NCI-H460 (cell line): ENCODE data around the gene MRPL51.

RAMPAGE:
- cytosol, long total RNA, result start-site peak on the minus strand at chr12:6493245-6493290, 6,316 and 4,893 reads in 2 replicates
- long total RNA, result start-site peak on the minus strand at chr12:6493245-6493278, 2,712 and 7,384 reads in 2 replicates; start-site peak on the plus strand at chr12:6493354-6493386, 13 and 17 reads in 2 replicates
- nucleus, long total RNA, result start-site peak on the minus strand at chr12:6493246-6493292, 2,837 and 1,017 reads in 2 replicates
Observed at GRCh38 chr12:6493131-6493503, at the start of gene MRPL51. Gene MRPL51 (minus strand): TSS chr12:6493262.

DNA sequence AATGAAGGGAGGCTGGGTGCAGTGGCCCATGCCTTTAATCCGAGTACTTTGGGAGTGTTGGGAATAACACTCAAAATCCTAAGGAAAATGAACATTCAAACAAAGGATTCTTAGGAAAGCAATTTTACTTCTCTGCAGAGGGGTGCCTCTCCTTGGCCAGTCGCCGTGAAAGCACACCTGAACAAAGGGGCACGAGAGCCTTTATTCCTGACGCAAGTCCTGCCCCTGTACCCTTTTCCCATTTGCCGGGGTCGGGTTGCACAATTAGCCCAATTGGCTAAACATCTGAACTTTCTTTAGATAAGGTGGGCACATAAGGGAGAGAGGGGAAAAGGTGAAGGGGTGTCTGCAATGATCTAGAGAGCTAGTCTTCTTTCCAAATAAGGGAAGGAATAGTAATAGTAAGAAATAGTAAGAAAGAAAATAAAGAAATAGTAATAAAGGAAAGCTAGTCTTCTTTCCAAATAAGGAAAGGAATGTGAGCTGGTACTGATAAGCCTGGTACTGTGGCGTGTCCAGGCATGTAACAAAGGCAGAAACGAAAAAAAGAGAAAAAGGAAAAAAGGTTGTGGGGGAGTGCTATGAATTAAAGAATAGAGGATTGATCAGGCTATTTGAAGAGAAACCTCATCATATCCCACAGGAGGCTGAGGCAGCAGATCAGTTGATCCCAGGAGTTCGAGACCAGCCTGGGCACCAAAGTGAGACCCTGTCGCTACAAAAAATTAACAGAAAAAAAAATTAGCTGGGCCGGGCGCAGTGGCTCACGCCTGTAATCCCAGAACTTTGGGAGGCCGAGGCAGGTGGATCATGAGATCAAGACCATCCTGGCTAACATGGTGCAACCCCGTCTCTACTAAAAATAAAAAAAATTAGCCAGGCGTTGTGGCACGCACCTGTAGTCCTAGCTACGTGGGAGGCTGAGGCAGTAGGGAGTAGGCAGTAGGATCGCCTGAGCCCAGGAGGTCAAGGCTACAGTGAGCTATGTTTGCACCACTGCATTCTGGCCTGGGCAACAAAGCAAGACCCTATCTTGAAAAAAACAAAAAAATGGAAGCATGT, 13.7 kb downstream of the NCAPD2 start:
RAMPAGE:
- cytosol, long total RNA, result no peak
- long total RNA, result no peak
- nucleus, long total RNA, result no peak

DNA sequence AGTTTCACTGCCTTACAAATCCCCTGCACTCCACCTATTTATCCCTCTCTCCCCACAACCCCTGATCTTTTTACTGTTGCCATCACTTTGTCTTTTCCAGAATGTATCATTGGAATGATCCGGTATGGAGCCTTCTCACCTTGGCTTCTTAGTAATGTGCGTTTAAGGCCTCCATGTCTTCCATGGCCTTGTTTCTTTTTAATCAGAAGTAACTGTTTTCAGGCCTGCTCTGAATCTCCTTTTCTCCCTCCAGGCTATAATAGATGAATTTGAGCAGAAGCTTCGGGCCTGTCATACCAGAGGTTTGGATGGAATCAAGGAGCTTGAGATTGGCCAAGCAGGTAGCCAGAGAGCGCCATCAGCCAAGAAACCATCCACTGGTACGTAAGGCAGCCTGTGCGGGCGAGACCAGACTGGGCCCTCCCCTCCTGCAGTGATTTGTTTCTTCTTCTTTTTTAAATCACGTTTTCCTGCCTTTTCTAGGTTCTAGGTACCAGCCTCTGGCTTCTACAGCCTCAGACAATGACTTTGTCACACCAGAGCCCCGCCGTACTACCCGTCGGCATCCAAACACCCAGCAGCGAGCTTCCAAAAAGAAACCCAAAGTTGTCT, 3.8 kb upstream of the GAPDH start:
RAMPAGE:
- cytosol, long total RNA, result no peak
- long total RNA, result no peak
- nucleus, long total RNA, result no peak

RAMPAGE:
- cytosol, long total RNA, result no peak
- long total RNA, result no peak
- nucleus, long total RNA, result no peak
Observed at GRCh38 chr12:6607973-6608891, 1.1 kb upstream of the CHD4 start.

DNA sequence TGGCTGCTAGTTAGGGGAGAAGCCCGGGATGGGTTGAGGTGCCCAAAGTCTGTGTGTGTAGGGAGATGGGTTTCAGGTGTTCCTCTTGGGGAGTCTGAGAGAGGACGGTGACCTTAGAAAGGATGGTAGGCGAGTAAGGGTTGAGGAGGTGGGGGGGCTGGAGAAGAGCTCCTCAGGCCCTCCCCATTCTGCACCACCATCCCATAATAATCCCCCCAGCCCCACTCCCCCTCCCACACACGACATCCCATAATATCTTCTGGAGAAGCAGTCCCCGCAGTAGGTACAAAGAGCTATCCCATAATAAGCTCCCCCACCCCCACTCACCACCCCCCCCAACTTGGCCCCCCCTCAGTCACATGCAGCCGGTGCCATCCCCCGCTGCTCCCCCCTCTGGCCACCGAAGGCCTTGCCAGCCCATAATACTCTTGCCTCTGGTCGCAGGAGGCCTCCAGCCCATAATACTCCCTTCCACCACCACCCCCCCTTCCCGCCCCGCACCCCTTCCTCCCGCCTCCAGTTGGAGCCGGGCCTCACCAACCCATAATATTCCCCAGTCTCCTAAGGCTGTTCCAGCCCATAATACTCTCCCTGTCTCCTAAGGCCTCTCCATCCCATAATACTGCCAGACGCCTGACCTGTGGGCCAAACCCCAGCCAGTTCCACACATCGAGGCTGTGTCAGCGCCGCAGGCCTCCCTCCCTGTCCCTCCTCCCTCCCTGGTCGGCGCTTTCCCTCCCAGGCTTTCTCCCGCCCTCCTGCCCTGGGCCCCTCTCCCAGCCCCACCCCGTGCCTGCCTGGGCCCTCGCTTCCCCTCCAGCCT, 6.5 kb upstream of the CHD4 start:
RAMPAGE:
- cytosol, long total RNA, result no peak
- long total RNA, result no peak
- nucleus, long total RNA, result no peak

RAMPAGE:
- cytosol, long total RNA, result no peak
- long total RNA, result no peak
- nucleus, long total RNA, result no peak
Observed at GRCh38 chr12:6643981-6645011, 2.9 kb downstream of the ACRBP start.

GRCh38 chr12:6745422-6746164, 7.3 kb downstream of the MLF2 start:
RAMPAGE:
- cytosol, long total RNA, result no peak
- long total RNA, result no peak
- nucleus, long total RNA, result no peak

DNA sequence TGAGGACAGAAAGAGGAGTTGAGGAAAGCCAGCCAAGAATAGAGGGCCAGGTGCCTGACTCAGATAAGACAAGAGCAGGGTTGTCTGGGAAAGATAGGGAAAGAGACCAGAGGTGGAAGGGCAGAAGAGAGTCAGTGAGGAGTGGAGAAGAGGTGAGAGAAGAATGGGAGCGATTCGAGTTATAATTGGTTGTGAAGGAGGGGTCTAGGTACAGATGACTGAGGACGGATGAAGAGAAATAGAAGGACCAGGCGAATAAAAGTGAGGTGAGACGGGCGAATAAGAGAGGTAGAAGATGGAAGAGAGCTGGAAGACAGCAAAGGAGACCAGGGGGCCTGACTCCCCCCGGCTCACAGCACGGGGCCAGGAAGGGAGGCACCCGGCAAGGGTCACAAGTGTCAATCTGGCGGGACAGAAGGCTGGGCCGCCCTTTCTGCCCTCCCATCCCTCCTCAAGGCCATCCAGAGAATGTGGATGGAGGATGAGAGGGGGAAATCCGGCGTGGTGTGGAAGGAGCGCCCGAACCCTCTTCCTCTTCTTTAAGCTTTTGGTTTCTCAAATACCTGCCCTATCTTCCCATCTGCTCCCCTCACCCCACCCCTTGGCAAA, 686 bp upstream of the PTMS start:
RAMPAGE:
- cytosol, long total RNA, result no peak
- long total RNA, result no peak
- nucleus, long total RNA, result no peak

GRCh38 chr12:6774528-6775507, 2.5 kb downstream of the LAG3 start:
RAMPAGE:
- cytosol, long total RNA, result no peak
- long total RNA, result no peak
- nucleus, long total RNA, result no peak

GRCh38 chr12:6852934-6853516, 1.1 kb downstream of the USP5 start:
RAMPAGE:
- cytosol, long total RNA, result no peak
- long total RNA, result no peak
- nucleus, long total RNA, result no peak

DNA sequence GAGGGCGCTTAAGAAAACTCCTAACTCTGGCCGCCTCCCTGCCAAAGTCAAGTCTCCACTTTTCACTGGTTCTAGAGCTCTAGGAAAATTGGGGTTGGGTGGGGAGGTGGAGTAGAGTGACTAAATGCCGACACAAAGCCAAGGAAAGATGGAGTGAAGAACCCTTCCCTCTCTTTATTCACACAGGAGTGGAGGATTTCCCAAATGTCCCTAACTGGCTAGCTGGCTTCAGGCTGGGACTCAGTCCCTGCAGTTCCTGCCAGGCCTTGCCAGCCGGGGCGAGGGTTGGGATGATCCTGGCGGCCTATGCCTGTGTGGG, 686 bp upstream of the TPI1 start:
RAMPAGE:
- cytosol, long total RNA, result no peak
- long total RNA, result no peak
- nucleus, long total RNA, result no peak

DNA sequence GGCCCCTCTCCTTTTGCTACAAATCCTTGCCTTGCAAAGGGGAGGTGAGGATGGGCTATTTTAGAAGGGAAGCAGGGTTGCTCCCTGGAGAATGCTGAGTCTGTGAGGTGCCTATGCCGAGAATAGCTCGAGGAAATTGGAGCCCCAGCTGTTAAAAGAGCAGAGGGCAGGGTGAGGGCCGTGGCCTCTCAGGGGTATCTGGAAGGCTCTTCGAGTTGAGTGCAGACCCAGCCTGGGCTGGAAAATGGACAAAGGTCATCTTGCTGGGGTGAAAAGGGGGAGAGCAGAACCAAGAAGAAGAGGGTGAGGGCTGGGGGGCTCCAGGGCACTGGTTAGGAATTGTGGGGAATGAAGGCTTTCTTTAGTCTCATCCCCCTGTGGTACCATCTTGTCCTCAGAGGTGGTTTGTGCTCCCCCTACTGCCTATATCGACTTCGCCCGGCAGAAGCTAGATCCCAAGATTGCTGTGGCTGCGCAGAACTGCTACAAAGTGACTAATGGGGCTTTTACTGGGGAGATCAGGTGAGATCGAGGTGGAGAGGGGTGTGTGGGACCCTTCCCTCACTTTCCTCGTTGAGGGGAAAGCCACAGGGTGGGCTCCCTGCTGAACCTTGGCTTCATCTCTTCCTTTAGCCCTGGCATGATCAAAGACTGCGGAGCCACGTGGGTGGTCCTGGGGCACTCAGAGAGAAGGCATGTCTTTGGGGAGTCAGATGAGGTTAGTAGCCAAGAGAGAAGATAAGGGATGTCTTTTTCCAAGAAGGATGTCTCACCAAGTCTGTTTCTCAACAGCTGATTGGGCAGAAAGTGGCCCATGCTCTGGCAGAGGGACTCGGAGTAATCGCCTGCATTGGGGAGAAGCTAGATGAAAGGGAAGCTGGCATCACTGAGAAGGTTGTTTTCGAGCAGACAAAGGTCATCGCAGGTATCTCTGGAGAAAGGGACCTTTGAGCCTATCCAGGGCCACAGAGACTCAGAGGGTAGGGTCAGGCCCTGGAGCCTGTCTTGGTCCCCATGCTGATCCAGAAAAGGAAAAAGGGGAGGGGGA, 1.5 kb downstream of the TPI1 start:
RAMPAGE:
- cytosol, long total RNA, result no peak
- long total RNA, result no peak
- nucleus, long total RNA, result no peak

DNA sequence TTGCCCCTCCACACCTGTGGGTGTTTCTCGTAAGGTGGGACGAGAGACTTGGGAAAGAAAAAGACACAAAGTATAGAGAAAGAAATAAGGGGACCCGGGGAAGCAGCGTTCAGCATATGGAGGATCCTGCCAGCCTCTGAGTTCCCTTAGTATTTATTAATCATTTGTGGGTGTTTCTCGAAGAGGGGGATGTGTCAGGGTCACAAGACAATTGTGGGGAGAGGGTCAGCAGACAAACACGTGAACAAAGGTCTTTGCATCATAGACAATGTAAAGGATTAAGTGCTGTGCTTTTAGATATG, 12.7 kb upstream of the SPSB2 start:
RAMPAGE:
- cytosol, long total RNA, result no peak
- long total RNA, result no peak
- nucleus, long total RNA, result no peak

RAMPAGE:
- cytosol, long total RNA, result start-site peak on the minus strand at chr12:6927563-6927645, 11 and 13 reads in 2 replicates
- long total RNA, result no peak
- nucleus, long total RNA, result no peak
Observed at GRCh38 chr12:6927171-6927929, 409 bp upstream of the ATN1 start.

DNA sequence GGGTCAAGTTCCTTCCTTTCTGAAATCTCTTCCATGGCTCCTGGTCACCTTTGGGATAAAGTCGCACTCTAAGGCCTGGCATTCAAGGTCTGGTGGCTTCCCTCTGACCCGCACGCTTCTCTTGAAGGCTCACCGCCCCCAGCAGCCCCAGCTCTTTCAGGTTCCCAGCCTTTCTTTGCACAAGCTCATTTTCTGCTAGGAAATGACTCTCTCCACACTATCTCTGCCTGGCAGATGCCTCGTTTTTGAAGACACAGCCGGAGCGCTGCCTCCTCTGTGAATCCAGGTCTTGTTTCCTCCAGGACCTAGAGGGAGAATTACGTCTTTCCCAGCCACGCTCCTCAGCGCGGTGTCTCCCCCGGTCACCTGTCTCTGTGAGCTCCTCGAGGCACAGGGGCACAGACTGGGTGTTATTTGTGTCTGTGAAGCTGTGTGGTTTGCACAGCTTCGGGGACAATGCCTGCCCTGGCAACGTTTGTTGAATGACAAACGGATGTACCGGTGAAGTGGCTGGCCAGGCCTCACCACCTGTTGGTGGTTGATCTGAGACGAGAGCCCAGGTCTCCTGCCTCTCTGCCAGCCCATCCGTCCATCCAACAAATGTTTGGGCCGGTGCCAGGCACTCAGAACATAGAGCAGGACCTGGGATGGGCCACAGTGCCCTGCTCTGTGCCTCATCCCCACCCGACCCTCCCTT, 5.9 kb downstream of the PTPN6 start:
RAMPAGE:
- cytosol, long total RNA, result no peak
- long total RNA, result no peak
- nucleus, long total RNA, result no peak

RAMPAGE:
- cytosol, long total RNA, result no peak
- long total RNA, result no peak
- nucleus, long total RNA, result no peak
Observed at GRCh38 chr12:6970997-6971290, 231 bp downstream of the EMG1 start.

GRCh38 chr12:6975367-6976244, 4.9 kb downstream of the EMG1 start:
RAMPAGE:
- cytosol, long total RNA, result no peak
- long total RNA, result no peak
- nucleus, long total RNA, result no peak

DNA sequence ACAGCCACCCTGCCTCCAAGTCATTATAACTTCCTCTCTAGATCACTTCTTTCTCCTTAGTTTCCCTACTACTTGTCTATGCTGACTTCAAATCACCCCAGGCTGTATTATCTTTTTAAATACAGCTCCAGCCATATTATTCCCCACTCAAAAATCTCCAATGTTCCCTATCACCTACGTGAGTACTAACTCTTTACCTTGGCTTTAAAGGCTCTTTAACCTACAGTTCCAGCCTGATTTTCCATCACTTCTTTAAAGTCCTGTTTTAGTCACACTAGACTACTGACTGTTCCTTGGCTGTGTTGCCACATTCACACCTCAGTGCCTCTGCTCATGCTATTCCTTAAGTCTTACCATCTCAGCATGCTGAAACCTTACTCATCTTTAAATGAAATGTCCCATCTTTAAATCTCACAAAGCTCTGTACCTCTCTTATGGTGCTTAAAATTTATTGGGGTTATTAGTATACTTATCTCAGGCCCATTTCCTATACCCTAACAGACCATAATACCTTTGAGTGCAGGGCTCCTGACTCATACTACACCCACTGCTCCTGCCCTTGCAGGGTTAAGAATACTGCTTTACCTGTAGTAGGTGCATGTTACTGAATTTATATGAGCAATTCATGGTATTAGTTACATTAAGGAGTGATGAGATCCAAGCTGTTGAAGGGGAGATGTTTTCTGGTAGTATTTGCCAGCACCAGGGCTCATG, 4.4 kb downstream of the LPCAT3 start:
RAMPAGE:
- cytosol, long total RNA, result no peak
- long total RNA, result no peak
- nucleus, long total RNA, result no peak

RAMPAGE:
- cytosol, long total RNA, result no peak
- long total RNA, result no peak
- nucleus, long total RNA, result no peak
Observed at GRCh38 chr12:7093682-7094714, 1.8 kb upstream of the C1R start.

RAMPAGE:
- cytosol, long total RNA, result no peak
- long total RNA, result no peak
- nucleus, long total RNA, result no peak
Observed at GRCh38 chr12:7096460-7097358, 4.5 kb upstream of the C1R start.